HL-60 (cell line): ENCODE data around the genes NACAD and CCDC201.

GRCh38 chr7:44654088-44654838 lies 47.8 kb downstream of the OGDH start:
- RRBS = no CpG with 5 or more reads among the region's 14 CpGs

- RRBS = no CpG with 5 or more reads among the region's 2 CpGs
Measured at GRCh38 chr7:44967067-44967255, 11.9 kb downstream of the MYO1G start.

GRCh38 chr7:44981504-44982167 lies 2.8 kb upstream of the MYO1G start:
- RRBS = no CpG with 5 or more reads among the region's 9 CpGs

- RRBS = no CpG with 5 or more reads among the region's 13 CpGs
Measured at GRCh38 chr7:45028104-45028623, 28.2 kb downstream of the CCM2 start.

- RRBS = no CpG with 5 or more reads among the region's 9 CpGs
Measured at GRCh38 chr7:45038863-45039509, 39.0 kb downstream of the CCM2 start.

GRCh38 chr7:45042654-45043104 lies 42.7 kb downstream of the CCM2 start:
- RRBS = no CpG with 5 or more reads among the region's 1 CpG

GRCh38 chr7:45046225-45046766 lies 42.5 kb downstream of the NACAD start:
- RRBS = no CpG with 5 or more reads among the region's 2 CpGs

DNA sequence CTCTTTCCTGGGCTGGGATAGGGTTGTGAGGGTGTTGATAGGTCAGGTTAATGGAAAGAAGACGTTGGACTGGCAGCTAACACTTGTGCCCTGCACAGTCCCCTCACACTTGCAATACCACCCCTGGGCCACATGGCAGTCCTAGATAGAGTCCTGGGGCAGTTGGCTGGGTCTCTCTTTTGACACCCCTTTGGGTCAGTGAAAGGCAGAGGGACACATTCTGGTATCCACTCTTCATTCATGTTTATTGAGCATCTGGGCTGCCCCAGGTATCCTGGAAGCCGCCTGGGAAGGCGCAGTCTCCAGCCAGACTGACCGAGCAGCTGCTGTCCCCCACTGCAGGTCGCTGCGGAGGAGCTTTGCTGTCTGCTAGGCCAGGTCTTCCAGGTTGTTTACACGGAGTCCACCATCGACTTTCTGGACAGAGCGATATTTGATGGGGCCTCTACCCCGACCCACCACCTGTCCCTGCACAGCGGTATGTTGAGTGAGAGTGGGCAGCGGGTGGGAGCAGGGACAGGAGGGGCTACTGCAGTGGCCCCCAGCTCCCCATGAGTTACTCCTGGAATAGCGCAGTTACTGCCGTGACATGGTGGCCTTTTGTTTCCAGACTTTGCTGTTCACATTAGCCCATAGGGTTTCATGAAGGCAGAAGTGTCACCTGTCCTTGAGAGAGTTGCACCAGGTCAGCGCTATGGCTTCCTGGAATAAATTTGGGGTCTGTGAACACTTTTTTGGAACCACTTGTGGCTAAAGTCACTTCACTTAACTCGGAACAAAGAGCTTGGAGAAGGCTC lies 19.1 kb downstream of the NACAD start:
- RRBS = no CpG with 5 or more reads among the region's 16 CpGs

GRCh38 chr7:45088457-45089919 lies at the start of gene NACAD:
NACAD (minus strand) TSS chr7:45088969.
- RRBS = 18% methylated on average over 12 of the region's 96 CpGs

DNA sequence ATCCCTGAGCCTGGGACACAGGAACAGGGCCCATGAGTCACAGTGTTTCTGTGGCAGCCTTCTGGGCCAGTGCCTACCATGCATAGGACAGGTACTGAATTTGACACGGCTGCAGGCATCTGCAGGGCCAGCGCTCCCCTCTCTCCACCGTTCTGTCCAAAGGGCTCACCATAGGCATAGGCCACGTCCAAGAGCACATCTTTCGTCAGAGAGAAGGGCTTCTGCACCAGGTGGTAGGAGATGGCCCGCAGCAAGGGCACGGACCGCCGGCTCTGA lies 7.2 kb downstream of the TBRG4 start:
- RRBS = no CpG with 5 or more reads among the region's 9 CpGs

DNA sequence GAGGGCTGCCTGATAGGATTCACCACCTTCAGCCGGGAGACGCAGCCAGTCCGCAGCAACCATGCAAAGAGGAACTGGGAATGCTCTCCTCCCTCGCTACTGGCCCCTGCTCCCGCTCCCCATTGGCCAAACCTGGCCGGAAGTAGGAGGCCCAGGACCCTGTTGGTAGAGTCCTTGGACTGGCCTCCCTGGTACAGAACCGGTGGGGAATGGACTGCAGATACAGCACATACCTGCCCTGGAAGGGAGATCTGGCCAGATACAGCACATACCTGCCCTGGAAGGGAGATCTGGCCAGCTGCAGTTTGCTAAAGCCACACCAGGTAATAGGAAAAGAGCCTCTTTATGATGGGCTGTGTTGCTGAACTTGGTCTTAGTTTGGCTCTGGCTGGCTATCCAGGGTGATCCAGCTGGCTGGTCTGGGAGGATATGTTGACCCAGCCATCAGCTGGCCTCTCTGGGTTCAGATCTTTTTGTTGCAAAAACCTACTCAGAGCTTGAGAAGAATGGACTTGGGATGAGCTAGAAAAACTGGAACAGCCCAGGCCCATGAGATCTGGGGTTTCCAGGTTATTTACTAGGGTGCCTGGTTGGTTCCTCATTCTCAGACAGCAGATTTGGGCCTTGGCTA lies 116.4 kb downstream of the ADCY1 start:
- RRBS = 94% methylated on average over 5 of the region's 7 CpGs

GRCh38 chr7:45872951-45873251 lies at the start of gene CCDC201:
CCDC201 (minus strand) TSS chr7:45873082.
- RRBS = no CpG with 5 or more reads among the region's 5 CpGs

DNA sequence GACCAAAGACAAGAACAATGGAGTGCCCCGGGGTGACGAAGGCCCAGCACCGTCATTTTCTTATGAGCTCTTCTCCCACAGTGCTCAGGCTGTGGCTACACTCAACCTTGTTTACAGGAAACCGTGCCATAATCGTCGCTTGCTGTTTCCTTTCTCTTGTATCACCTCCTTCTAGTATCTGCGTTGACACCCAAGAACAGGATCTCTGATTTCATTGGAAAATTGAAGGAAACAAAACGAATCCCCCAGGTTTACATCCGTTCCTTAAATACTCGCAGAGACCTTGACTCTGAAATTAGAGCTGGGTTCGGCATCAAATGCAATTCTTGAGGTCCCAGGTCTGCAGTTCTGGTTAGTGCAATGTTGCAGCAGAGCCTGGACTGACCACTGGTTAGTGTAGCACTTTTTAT lies 1.8 kb upstream of the IGFBP3 start:
- RRBS = no CpG with 5 or more reads among the region's 11 CpGs

DNA sequence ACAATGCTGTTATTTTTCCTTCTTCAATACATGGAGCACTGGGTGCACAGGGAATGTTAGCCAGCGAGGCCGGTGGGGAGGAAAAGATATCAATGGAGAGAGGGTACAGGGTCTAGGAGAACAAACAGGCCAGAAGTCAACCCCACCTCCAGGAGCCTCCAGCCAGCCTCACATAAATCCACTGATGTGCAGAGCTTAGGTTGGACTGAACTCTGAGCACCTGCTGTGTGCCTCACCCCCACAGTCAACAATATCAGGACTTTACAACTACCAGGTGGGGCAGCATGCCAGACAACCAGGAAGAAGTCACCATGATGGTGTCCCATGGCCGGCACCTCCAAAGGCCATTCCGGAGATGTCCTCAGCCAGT lies 390.2 kb downstream of the TNS3 start:
- RRBS = no CpG with 5 or more reads among the region's 4 CpGs

- RRBS = no CpG with 5 or more reads among the region's 2 CpGs
Measured at GRCh38 chr7:47333890-47334293, 248.0 kb downstream of the TNS3 start.

- RRBS = no CpG with 5 or more reads among the region's 7 CpGs
Measured at GRCh38 chr7:47336012-47336656, 245.8 kb downstream of the TNS3 start.

GRCh38 chr7:47352520-47353085 lies 229.3 kb downstream of the TNS3 start:
- RRBS = no CpG with 5 or more reads among the region's 7 CpGs

- RRBS = no CpG with 5 or more reads among the region's 27 CpGs
Measured at GRCh38 chr7:47379630-47380667, 202.0 kb downstream of the TNS3 start.

GRCh38 chr7:47401075-47401365 lies 180.9 kb downstream of the TNS3 start:
- RRBS = no CpG with 5 or more reads among the region's 5 CpGs

DNA sequence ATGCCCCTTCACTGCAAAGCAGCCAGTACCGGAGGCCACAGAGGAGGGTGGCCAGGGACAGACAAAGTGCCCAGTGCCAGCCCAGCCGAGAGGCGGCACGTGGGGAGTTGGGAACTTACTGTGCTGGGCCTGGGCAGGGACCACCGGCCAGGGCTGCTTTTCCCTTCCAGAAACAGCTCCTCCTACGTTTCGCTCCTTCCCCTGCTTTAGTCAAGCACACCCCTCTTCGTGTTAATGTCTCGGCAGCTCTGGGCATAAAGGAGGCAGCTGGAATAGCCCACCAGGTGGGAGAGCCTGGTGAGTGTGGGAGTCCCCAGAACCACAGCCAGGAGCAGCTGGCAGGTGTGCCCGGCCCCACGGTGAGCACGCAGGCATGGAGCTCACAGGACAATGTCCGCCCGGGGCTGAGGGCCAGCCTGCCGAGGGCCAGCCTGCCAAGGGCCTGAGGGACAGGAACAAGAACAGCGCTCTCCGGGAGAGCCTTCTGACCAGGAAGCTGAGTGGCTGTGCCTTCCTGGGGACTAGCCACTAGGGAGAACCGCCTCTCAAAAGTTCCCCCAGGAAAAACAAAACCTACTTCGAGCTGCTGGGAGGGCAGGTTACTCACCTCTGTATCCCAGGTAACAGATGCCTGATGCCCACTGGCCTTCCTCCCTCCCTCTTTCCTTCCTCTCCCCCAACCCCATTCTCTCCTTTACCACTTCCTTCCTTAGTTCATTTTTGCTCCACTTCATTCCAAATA lies 128.9 kb downstream of the TNS3 start:
- RRBS = 88% methylated on average over 7 of the region's 19 CpGs